Mesangial cell (primary cell): ENCODE data around the gene CPA2.

GRCh38 chr7:130008600-130009462 lies 42.3 kb downstream of the ZC3HC1 start:
- RAMPAGE, long total RNA = no peak

DNA sequence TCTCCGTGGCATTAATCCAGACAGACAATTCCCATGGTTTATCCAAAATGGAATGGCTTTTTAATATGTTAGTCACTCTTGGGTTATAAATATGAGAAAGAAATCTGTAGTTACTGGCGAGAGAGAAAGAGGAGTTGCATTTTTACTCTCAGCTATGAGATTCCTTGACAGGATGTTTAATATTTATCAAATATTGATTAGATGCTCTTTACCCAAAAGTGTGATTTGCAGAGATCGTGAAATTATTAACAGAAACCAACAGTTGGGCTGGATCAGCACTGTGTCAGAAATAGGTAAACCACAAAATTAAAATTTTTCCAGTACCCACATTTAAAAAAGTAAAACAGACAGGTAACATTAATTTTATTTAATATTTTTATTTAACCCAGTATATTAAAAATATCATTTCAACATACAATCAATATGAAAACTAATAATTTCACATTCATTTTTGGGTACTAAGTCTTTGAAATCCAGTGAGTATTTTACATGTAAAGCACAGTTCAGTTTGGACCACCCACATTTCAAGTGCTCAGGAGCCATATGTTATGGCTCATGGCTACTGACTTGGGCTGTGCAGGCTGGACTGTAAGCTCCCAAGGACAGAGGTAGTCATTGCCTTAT lies 42.4 kb downstream of the KLHDC10 start:
- RAMPAGE, long total RNA = no peak

GRCh38 chr7:130116372-130117223 lies 46.3 kb downstream of the KLHDC10 start:
- RAMPAGE, long total RNA = no peak

GRCh38 chr7:130206141-130206516 lies 923 bp upstream of the TMEM209 start:
- RAMPAGE, long total RNA = no peak

DNA sequence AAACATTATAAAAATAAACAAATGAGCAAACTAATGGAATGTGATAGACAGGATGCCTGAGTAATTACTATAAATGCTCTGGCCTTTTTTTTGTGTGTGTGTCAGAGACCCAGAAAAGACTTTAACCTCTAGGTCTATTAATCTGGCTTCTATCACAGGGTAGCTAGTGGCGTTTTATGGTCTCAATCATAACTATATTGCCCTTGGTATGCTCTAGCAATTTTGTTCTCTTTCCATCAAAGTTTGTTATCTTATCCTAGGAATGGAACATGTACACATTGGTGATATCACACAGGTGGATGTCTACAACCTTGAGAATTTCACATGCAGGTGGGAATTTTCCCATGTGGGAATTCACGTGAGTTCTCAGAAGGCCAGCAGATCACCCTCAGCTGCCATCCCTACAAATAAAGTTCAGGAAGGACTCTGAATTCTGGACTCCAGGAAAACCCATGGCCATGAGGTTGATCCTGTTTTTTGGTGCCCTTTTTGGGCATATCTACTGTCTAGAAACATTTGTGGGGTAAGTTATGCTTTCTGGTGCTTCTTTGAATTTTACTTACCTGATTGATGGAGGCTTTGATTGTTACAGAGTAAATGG lies at the start of gene CPA2:
CPA2 (plus strand) TSS at position 434 of the 601 bp plus-strand sequence.
- RAMPAGE, long total RNA = no peak

DNA sequence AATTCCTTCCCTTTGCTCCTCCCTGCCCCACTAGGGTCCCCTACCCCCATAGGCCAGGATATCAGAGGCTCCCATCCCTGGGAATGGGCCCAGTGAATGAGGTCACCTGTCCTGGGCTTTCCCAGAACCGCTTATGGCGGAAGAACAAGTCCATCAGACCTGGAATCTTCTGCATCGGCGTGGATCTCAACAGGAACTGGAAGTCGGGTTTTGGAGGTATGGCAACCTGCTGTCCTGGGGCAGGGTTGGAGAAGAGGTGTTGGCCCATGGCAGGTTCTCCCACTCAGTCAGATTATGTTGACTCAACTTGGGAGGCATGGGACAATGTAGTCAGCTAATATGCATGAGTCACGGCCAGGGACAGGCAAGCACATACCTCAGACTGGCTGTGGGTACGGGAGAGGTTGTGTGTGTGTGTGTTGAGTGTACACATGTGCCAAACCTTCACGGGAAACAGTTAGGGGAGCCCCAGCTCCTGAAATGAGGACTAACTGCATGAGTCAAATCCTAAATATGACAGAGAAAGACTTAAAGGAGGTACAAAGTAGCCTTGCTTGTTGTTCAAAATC lies 16.9 kb upstream of the CPA1 start:
- RAMPAGE, long total RNA = no peak

DNA sequence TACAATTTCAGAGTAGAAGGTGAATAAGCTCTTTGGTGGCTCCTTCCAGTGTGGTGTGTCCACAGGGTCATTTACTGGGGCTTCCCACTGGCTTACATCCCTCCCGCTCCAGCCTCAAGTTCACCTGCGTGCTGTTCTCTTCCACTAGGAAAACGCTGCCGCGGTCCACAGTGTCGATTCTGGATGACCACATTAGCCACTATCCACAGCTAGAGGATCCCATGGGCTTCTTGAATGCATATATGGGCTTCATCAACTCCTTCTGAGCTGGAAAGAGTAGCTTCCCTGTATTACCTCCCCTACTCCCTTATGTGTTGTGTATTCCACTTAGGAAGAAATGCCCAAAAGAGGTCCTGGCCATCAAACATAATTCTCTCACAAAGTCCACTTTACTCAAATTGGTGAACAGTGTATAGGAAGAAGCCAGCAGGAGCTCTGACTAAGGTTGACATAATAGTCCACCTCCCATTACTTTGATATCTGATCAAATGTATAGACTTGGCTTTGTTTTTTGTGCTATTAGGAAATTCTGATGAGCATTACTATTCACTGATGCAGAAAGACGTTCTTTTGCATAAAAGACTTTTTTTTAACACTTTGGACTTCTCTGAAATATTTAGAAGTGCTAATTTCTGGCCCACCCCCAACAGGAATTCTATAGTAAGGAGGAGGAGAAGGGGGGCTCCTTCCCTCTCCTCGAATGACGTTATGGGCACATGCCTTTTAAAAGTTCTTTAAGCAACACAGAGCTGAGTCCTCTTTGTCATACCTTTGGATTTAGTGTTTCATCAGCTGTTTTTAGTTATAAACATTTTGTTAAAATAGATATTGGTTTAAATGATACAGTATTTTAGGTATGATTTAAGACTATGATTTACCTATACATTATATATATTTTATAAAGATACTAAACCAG lies 13.2 kb downstream of the MEST start:
- RAMPAGE, long total RNA = no peak

DNA sequence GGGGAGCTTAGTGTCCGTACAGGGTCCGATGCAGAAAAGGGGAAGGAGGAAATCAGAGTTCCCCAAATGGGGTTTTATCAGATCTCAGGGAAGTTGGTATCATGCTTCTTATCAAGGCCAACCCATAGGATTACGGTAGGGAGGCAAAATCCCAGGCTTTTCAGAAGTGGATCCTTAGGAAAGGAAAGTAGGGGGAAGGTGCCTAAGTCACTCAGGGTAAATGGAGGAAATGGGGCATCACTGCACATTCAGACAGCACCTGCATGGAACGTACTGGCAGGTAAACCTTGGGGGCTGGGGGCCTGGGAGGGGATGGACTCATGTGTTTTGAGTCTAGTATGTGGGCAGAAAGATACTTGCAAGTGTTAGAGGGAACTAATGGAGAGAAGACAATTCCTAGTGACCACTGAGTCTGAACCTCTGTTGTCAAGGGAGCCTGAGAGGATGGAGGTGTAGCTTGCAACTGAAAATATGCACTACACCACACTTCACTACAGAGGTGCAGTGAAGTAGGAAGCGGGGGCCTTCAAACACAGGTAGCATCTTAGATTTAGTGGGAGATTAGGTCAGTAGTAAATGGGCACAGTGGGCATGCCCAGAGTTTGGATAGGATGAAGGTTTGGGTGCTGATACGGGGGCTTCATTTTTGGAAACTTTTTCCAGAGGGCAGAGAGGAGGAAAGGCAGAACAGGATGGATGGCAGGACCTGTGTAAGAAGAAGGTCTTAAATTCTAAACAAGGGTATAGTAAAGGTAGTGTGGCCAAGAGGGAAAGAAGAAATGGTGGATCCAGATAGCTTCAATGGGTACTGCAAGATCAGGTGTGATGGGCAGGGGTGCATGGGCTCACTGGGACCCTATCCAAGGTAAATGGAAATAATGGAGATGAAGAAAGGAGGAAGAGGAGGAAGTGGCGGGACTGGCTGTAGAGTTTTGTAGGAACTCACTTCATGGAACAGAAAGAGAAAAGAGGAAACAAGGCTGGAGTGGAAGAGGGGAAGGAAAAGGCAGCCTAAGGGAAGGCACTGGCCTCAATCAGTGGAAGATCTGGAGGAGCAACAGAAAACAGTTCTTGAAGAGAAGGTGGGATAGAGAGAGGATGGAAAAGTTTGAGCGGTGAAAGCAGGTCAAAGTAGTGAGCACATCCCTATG lies 46.9 kb downstream of the MEST start:
- RAMPAGE, long total RNA = no peak

- RAMPAGE, long total RNA = no peak
Observed at GRCh38 chr7:130794317-130794776, 60.3 kb upstream of the KLF14 start.

- RAMPAGE, long total RNA = no peak
Observed at GRCh38 chr7:130872977-130873692, 139.1 kb upstream of the KLF14 start.

DNA sequence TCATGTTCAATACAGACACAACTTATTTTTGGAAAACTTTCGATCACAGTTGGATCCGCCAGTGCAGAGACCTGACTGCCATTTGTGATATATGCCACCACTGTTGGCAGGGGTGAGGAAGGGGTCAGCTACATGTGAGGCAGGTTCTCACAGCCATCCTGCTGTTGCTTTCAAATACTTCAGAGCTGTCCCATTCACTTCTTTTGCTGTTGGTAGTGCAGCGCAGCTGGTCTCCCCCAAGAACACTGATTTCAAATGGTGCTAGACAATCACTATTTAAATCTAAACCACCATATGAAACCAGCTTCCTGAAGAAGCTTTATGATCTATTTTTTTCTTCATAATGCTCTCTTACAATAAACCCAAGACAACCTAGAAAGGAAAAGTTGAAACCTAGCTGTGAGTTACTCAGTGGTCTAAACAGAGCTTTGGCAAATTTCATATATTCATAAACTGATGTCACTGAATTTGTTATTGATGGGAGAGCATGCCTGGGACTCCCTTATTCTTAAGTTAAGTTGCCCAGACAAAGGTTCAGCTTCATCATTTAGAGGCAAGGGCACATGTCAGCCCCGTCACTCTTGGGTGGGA lies 143.3 kb upstream of the KLF14 start:
- RAMPAGE, long total RNA = no peak

DNA sequence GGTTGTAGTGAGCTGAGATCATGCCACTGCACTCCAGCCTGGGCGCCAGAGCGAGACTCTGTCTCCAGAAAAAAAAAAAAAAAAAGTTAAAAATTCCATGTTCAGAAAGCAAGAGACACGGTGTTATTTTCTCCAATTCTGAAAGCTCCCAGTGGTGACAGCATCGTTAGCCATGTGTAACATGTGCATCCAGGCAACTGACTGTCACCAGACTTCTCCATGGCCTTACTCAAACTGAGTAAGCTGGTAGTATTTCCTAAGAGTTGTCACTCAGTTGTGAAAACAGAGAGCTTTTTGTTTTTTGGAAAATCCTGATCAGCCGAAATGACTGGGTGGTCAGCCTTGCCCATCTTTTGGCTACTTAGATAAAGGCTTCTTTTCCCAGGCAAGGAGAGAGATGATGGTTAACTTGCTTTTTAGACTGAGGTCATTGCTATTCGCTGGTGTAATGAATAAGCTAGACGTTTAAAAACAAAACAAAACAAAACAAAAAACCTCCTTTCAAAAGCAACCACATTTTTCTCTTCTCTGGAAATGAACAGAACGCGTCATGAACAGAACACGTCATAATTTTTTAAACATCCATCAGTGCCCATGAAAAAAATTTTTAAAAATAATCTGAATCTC lies 159.4 kb upstream of the KLF14 start:
- RAMPAGE, long total RNA = no peak

DNA sequence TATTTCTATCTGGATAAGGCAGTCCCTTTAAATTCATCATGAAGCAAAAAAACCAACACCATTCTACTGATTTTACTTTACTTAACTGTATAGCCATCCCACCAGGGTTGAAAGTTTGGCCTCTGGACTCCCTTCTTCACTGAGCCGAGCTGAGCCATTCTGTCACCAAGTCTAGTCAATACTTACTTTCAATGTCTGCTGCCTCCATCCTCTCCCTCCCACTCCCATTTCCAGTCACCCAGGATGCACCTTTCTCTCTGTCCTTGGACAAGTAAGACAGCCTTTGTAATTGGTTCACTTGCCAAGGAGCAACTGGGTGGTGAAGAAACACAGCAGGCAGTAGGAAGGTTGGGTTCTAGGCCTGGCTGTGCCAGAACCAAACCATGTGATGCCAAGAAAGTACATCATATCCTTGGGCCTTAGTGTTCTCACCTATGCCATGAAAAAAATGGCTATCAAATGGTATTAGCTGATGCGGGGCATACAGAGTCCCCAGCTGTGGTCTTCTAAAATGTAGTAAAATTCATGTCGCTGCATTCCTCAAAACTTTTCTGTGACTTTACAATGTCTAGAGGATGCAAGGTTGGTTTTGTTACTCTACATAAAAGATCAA lies 184.8 kb upstream of the KLF14 start:
- RAMPAGE, long total RNA = no peak

- RAMPAGE, long total RNA = no peak
Observed at GRCh38 chr7:130922681-130923104, 188.7 kb upstream of the KLF14 start.

DNA sequence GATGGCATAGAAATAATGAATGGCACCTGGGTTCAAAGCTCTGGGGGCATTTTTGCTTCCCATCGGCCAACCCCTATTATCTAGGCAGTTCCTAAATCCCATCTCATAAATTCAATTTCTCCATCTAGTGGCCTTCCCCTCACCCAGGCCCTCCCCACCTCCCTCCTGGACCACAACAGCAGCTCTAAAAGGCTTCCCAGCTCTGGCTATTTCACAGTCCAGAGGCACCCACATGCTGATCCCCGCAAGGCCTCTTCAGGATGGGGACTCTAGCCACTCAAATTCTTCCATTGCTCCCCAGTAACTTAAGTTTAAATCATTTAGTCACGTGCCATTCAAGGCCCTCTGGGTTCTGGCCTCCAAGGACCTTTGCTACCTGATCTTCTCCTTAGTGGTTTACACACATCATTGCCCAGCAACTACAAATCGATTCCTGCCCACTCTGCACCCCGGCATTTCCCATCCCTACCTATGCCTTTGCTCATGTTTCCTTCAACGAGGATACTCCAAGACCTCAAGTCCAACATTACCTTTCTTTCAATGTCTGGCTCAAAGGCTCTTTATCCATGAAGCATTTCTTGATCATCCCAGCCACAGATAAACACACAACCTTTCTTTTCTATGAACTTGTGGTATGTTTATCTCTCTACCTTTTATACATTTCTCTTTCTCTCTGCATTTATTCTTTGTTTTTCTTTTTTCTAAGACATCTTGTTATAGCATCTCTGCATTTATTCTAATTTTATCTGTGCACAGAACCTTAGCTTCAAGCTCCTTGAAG lies 202.5 kb upstream of the KLF14 start:
- RAMPAGE, long total RNA = no peak

DNA sequence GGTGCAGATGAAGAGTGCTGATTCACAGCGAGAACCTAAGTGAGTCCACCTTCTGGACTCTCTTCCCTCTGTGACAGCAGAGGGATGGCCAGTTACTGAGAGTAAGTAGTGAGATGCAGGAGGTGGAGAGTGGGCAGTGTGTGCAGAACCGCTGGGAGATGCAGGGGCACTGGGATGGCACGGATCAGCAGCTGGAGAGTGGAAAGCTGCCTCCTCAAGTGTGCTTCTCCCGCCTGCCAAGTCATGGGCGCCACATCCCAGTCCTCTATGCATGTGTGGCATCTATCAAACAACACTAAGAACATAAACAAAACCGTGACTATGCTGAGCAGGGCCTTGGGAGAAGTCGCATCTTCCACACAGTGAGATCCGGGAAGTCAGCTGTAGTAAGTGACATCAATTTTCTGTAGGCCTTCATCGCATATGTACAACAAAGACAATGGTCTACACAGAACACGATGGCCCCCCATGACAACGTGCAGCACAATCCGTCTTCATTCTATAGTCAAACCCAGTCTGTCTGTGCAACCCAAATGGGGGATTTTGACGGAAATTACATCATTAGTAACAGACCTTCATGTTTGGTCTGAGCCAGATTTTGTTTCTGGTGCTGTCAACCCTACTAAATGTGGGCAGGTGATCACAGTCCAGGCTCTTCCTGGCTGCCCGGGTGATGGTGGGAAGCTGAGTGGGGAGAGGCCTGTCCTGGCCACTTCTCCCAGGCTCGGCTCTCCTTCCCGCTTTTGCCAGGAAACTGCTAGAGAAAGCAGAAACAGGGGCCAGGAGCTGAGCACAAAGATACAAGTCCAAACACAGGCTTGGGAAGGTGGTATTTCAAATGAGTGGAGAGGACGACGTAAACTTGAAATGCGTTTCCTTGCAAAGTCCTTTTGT lies 217.6 kb upstream of the KLF14 start:
- RAMPAGE, long total RNA = no peak

DNA sequence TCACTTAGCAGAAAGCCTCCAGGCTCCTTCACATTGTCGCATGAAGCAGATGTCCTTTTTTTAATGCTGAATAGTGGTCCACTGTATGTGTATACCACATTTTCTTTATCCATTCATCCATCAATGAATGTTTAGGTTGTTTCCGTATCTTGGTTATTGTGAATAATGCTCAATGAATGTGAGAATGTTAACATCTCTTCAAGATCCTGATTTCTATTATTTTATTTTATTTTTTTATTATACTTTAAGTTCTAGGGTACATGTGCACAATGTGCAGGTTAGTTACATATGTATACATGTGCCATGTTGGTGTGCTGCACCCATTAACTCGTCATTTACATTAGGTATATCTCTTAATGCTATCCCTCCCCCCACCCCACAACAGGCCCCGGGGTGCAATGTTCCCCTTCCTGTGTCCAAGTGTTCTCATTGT lies 238.4 kb upstream of the KLF14 start:
- RAMPAGE, long total RNA = no peak

DNA sequence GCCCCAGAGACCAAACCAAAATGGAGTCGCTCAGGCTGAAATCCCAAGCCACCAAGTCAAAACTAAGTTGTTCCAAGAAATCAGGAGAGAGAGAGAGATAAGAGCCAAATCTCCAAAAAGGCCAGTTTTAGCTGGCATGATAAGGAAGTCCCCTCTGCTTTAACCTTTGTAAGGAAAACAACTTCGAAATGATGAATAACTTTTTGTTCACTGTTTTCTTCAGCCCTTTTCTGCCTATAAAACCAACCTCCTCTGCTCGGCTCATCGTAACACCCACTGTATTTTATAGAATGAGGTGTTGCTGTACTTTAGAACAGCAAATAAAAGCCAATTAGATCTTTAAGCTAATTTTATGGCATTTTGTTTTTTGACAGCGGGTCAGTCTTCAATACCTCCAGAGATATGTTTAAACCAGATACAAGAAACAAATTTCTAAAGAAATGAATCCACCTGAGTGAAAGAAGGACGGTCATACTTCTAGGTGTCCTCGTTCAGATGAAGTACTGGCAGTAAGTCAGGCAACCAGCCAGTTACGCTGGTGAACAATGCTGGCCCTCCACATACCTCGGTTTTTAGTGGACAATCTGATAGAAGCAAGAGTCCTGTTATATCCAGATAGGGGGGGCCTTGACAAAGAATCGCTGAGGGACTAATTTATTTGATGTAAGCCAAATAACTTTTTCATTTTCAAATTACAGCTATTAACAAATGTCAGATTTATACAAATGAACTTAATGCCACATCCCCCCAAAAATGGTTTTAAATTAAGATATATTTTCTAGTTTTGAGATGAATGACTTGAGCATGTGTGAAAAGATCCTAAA lies 266.3 kb upstream of the KLF14 start:
- RAMPAGE, long total RNA = no peak

DNA sequence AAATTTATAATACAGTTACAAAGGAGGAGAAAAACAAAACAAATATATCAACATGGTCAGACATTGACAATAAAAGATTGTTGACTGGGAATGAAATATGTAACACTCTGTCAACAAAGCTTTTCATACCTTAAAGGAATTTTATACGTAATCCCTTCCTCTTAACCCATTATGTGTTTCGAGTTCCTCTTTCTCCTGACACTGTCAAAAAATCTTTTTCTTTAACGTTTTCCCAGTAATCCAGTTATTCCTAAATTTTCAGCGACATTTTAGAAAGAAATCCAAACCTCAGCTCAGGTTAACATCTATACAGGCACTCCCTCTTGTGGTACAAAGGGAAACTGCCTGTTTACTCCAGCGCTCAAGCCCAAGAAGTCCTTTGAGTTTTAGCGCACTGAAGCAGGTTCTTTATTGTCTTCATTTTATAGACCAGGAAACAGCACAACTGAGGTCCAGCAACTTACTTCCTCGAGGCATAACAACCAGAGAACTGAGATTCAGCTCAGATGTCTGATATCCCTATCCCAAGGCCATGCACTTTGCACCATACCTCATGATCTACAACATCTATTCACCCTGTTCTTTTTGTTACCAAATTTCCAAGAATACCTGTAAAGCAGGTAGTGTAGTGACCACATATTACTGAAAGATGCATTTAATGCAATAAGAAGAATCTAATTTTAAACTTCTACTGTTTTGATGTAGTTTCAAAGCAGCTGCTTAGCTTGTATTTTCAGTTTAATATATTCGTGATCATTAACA lies 287.2 kb upstream of the MKLN1 start:
- RAMPAGE, long total RNA = no peak

GRCh38 chr7:131068415-131069049 lies 259.1 kb upstream of the MKLN1 start:
- RAMPAGE, long total RNA = no peak